ENCODE data around the gene TPST2.

DNA sequence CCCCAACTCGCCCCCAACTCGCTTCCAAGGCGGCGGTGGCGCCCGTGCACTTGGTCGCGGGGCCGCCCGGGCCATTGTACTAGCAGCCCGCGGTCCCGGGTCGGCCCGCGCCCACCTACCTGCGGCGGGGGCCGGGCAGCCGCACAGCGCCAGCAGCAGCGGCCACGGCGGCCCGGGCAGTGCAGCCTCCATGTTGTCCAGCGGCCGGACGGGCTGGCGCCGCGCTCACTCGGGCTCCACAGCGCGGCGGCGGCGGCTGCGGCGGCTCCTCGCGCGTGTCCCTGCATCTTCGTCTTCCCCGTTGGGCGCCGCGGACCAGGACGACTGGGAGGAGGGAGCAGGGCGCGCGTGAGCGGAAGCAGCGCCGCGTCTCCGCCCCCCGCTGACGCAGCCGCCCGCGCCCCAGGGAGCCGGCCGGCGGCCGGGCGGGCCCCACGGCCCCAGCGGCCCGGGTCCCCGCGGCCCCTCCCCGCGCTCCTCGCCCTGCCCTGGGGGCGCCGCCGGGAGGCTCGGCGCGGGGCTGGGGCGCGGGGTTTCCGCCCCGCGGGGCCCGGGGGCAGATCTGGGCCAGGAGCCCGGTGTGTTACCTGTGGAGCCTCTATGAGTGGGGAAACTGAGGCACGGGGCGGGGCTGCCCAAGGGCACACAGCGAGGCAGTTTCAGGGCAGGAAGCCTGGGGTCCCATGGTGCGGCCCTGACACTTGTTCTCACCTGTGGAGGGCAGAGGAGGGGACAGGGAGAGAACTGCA, 159.2 kb upstream of the GRK3 start:
- RRBS: 2% methylated on average over 40 of the region's 91 CpGs

- RRBS: no CpG with 5 or more reads among the region's 6 CpGs
Observed at GRCh38 chr22:25478087-25478823, 86.2 kb upstream of the GRK3 start.

DNA sequence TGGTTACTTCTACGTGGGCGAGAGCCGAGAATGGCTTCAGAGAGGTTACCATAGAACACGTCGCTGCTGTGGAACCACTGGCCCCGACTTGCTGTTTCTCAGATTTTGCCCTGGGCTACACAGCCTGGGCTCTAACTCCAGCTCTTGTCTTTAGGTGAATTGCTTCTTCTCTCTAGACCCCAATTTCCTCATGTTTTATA, 80.6 kb upstream of the SEZ6L start:
- RRBS: no CpG with 5 or more reads among the region's 6 CpGs

GRCh38 chr22:26536012-26536775, 23.9 kb upstream of the TFIP11 start:
- RRBS: no CpG with 5 or more reads among the region's 12 CpGs

- RRBS: no CpG with 5 or more reads among the region's 11 CpGs
Observed at GRCh38 chr22:26550172-26551303, 38.3 kb upstream of the TFIP11 start.

- RRBS: 47% methylated on average over 1 of the region's 14 CpGs
Observed at GRCh38 chr22:26570841-26571611, 18.9 kb downstream of the TPST2 start.

DNA sequence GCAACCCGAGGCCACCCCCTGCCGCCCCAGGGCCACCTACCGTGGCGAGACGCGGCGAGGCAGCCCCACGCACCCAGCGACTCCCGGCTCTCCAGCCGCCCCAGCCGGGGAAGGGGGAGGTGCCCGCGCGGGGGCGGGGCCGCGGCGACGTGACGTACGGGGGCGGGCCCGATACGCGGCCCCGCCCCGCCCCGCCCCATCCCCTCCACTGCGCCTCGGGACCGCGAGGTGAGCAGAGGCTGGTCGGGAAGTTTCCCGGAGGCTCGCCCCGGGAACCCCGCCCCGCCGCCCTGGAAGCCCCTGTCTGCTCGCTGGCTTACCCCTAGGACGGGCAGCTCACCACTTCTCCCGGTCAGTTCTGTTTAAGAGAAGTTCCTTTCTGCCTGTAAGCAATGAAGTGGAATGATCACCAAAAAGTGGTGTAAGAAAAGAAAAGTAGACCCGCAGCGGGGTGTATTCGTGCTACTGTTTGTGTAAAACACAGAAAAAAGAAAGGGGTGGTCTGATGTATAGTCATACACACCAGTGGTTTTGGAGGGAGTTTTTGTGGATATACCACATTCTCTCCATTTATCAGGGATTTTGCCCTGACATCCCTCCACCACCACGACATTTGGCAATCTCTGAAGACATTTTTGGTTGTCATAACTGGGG, at the start of gene TPST2:
TPST2 (minus strand) TSS at position 120 of the 654 bp plus-strand sequence.
- RRBS: 2% methylated on average over 14 of the region's 47 CpGs

- RRBS: no CpG with 5 or more reads among the region's 3 CpGs
Observed at GRCh38 chr22:26592637-26592978, 2.7 kb upstream of the TPST2 start.

DNA sequence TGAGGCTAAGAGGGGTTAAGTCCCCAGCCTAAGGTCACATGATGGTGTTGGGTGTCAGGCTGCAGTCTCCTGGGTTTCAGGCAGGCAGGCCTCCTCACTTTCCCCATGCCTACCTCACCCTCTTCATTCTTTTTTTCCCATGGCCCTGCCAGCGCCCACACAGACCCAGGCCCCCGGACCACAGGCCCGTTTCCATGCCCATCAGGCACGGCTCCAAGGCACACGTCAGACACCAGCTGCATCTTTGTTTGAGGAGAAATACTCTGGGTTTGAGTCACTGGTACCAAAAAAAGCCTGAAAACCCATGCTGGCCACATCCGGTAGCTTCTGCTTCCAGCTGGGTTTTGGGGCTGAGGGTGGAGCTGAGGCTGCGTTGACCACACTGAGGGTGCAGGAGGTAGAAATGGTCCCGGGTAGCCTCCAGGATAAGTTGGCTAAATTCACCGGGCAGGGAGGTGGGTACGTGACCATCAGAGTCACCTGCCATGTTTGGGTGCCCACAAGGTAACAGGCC, 7.6 kb downstream of the CRYBB1 start:
- RRBS: 9% methylated on average over 2 of the region's 10 CpGs

DNA sequence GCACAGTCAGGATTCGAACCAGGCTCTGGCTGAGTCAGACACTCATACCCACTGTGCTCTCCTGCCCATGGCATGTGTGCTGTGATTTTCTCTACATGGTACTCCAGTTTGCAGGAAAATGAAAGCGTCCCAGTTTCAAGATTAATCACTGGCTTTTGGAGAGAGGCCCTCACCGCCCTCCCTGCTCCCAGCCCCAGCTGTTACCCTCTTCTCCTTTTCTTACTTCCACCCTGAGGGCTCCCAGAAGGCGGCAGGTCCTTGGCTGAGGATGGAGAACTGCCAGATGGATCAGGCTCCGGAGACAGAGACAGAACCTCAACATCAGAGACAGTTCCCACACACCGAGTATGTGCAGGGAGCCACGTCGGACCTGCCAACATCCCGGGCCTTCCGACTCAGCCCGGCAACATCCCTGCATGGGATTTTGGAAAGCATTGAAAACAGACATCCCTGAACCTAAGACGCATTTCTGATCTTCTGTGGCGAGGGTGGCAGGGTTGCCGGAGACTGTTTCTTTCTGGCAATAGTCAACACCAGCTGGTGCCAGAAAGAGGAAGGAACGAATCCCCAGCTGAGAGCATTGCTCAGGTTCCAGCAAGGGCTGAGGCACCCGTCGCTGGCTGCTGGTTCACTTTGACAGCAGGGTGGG, 502.6 kb downstream of the CRYBA4 start:
- RRBS: 12% methylated on average over 7 of the region's 17 CpGs

- RRBS: no CpG with 5 or more reads among the region's 11 CpGs
Observed at GRCh38 chr22:27218370-27219083, 583.0 kb downstream of the MN1 start.

GRCh38 chr22:27399195-27399691, 402.3 kb downstream of the MN1 start:
- RRBS: no CpG with 5 or more reads among the region's 18 CpGs

GRCh38 chr22:27435806-27436328, 365.7 kb downstream of the MN1 start:
- RRBS: 5% methylated on average over 10 of the region's 17 CpGs

DNA sequence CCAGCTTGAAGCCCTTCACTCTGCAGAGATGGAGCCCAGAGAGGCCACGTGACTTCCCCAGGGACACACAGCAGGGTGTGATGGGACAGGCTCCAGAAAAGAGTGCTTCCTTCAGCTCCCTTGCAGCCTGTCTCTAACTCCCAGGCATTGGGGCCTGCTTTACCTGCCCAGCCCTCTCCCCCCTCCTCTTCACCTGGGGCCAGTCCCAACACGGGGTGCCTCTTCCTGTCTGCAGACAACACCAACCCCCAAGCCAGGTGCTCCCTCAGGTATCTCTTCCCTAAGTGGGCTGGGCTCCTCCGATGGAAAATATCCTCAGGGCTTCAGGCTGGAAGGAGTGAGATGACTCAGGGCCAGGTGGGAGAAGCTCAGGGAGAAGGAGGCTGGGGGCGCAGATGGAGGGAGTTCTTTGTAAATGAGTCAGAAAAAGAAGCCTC, 326.7 kb downstream of the MN1 start:
- RRBS: no CpG with 5 or more reads among the region's 4 CpGs

DNA sequence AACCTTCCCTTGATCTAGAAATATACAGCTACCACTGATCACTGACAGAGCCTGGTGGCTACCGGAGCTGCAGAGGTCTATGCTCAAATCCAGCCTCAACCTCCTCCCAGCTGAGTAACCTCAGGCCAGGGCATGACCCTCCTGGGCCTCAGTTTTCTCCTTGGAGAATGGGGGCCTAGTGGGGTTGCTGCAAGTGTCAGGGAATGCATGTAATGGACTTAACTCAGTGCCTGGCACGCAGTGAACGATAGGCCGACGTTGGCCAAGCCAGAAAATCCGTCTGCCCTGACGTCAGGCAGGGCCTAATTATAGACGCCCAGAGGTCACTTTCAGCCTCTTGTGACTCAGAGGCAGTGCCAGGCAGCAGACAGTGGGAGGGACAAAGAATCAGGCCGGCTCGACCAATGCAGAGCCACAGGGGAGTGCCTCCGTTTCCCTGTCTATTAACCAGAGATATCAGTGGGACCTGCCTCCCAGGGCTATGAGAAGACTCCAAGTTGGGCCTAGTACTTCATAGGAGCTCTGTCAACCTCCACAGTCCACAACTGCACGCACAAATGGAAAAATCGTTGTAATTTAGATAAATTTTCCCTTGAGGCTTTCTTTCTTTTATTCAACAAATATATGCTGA, 115.0 kb downstream of the MN1 start:
- RRBS: no CpG with 5 or more reads among the region's 13 CpGs

GRCh38 chr22:27827606-27828585, 26.3 kb upstream of the MN1 start:
- RRBS: no CpG with 5 or more reads among the region's 23 CpGs

DNA sequence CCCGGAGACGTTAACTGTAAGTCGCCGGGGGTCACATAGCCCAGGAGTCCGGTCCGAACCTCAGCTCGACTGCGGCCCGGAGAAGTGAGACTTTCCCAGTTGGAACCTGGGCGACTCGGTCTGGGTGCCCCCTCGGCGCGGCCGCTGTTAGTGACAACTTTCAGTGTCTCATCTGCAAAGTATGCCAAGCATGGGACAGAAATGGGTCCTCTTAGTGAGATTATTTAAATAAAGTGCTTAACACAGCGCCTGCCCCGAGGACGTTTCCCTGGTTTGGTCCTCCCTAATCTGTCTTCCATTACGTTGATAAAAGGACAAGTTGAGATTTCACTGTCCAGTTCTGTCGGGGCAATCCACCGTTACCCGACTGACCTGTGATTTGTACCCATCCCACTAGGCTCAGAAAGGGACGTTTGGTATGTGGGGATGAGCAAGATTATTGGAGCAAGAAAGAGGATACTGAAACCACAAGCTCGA, 751 bp downstream of the CCDC117 start:
- RRBS: 5% methylated on average over 1 of the region's 24 CpGs

- RRBS: no CpG with 5 or more reads among the region's 1 CpG
Observed at GRCh38 chr22:28808627-28809125, 36.2 kb downstream of the CCDC117 start.

GRCh38 chr22:29003873-29004265, 57.8 kb downstream of the C22orf31 start:
- RRBS: no CpG with 5 or more reads among the region's 5 CpGs

DNA sequence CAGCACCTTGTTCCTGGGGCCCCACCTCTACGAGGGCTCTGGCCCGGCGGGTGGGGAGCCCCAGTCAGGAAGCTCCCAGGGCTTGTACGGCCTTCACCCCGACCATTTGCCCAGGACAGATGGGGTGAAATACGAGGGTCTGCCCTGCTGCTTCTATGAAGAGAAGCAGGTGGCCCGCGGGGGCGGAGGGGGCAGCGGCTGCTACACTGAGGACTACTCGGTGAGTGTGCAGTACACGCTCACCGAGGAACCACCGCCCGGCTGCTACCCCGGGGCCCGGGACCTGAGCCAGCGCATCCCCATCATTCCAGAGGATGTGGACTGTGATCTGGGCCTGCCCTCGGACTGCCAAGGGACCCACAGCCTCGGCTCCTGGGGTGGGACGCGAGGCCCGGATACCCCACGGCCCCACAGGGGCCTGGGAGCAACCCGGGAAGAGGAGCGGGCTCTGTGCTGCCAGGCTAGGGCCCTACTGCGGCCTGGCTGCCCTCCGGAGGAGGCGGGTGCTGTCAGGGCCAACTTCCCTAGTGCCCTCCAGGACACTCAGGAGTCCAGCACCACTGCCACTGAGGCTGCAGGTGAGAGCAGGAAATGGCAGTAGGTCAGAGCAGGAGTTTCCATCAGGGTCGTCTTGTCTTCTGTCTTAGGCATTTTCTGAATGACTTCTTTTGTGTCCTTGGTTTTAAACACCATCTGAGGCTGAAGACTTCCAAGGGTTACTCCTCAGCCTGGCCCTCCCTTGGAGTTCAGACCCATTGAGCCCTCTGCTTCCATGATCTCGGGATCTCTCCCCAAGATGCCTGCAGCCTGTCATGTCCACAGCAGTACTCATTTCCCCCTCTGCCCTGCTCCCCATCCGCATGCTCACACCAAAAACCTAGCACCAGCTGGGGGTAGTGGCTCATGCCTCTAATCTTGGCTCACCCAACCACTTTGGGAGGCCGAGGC, 11.0 kb downstream of the C22orf31 start:
- RRBS: 83% methylated on average over 12 of the region's 33 CpGs

Data from aortic smooth muscle cell (primary cell).